ENCODE results near the genes SLAIN1 and RBM26.

DNA sequence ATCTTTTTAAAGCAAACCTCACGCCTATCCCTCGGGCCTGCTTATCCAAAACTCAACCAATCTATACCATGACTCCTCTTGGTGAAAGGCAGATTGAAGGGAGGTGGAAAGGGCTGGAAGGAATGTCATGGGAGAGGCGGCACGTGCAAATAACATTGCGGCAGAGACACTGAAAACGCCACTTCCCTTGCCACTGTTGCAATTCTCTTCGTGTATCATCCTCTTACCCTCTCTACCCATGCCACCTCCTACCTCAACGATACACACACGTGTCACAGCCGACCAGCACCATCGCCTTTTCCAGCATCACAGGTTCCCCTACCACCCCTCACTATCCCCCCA lies 1.0 kb downstream of the MYCBP2 start:
- RRBS: no CpG with 5 or more reads among the region's 11 CpGs

DNA sequence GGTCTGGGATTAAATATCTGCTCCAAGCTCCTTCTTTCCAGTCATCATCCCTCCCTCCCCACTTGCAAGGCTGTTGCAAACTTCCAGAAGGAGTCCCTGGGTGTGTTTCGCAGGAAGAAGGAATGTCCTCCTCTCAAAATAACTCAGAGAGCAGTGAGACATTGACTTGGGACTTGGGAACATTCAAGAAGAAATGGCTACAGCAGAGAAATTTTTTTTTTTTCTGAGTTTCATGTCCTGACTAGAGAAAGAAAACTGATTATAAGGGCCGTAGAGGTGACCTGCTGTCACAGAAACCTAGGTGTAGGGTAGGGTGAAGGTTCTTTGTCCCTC lies 63.6 kb upstream of the MYCBP2 start:
- RRBS: no CpG with 5 or more reads among the region's 2 CpGs

DNA sequence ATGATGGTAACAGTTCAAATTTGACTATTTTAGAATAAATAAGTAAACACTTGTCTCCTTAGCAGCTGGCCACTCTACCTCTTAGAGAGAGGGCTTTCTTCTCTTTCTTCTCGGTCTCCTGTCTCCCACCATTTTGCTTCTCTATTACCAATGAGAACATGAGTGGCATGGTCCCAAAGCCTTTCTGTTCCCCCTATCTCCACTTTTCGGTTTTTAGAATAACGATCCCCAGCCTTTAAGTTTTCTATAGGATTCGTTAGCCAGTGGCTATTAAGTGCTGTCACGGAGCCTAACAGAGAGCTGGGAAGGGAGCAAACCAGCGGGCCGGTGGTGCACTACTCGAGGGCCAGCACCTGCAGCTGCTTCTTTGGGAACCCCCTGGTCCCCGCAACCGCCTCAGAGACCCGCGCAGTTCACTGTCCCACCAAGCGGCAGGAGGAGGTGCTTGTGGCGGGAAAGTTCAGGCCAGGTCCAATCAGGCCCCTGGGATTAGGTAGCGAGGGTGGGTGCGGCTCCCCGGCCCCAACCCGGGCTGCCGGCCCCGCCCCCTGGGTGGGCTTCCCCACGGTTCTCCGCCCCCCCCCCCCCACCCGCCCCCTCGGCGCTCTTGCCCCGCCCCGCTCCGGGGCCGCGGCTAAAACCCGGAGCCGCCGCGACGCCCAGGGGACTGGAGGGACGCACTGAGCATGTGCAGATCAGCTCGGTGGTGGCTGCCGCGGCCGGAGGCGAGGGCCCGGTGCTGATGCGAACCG lies at the start of gene SLAIN1:
Gene SLAIN1, plus strand, starts transcription at position 663 of the 752 bp plus-strand sequence.
- RRBS: 2% methylated on average over 13 of the region's 44 CpGs

GRCh38 chr13:77697777-77698199 lies 301 bp downstream of the SLAIN1 start:
- RRBS: 2% methylated on average over 23 of the region's 58 CpGs

- RRBS: no CpG with 5 or more reads among the region's 1 CpG
Observed at GRCh38 chr13:77746279-77746725, 48.8 kb downstream of the SLAIN1 start.

- RRBS: no CpG with 5 or more reads among the region's 1 CpG
Observed at GRCh38 chr13:77860652-77861189, 57.9 kb downstream of the EDNRB start.

DNA sequence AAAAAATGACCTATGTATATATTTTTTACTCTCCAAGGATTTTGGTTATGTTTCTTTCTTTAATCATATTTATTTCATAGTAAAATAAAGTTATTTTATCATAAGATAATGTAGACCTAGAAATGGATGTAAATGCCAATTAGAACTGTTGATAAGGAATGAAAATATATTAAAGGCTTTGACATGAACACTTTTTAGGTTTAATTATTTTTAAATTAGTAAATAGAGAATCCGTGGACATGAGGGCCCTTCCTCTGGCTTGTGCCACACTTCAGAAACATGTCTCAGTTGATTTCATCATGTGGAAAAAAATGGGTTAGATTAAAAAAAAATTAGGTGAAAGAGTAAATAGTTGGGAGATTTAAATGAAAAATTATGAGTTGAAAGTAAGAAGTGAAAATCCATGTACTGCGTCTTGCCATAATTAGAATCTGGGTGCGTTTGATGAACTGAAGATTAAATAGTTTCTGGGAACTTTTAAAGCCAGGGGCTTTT lies 61.7 kb upstream of the EDNRB start:
- RRBS: no CpG with 5 or more reads among the region's 3 CpGs

DNA sequence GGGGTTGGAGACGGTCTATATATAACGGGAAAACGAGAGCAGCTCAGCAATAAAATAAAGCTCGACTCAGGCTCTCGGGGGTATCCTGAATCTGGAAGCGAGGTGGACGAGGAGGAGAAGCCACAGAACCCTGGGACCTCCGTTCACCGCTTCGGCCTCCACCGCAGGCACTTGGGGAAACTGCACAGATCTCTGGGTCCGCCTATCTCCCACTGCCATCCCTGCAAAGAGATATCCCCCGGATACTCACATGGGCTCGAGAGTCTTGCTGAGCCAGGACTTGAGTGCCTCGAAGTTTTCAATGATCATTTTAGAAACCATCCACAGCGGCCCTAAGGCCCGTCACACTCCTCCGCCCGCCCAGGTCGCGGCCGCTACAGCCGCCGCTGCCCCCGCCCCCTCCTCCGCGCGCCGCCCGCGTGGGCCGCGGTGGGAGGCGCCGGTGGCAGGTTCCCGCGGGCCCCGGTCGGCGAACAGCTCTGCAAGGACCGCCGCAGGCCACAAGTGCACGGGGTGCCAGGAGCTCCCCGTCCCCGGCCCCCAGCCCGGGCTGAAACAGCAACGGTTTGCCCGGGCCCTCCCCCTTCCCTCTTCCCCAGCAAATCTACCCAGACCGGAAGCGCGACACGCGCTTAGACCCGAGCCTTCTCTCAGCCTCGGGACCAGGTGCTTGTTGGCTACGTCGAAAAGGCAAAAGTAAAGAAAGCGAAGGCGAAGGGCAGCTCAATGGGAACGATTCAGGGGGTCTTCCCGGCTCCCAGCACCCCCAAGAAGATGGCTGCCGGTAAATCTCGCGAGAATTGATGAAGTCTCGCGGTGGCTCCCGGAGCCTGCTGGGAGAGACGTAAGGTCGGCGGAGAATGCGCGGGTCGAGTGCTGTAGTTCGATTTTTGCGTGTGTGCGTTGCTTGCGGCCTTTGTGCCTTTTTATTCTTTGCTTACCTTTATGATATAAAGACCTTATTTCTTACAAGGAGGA lies at the start of gene RBM26:
Gene RBM26, minus strand, starts transcription at position 802 of the 978 bp plus-strand sequence.
- RRBS: 1% methylated on average over 13 of the region's 77 CpGs

- RRBS: no CpG with 5 or more reads among the region's 4 CpGs
Observed at GRCh38 chr13:79483035-79483517, 2.1 kb downstream of the NDFIP2 start.

DNA sequence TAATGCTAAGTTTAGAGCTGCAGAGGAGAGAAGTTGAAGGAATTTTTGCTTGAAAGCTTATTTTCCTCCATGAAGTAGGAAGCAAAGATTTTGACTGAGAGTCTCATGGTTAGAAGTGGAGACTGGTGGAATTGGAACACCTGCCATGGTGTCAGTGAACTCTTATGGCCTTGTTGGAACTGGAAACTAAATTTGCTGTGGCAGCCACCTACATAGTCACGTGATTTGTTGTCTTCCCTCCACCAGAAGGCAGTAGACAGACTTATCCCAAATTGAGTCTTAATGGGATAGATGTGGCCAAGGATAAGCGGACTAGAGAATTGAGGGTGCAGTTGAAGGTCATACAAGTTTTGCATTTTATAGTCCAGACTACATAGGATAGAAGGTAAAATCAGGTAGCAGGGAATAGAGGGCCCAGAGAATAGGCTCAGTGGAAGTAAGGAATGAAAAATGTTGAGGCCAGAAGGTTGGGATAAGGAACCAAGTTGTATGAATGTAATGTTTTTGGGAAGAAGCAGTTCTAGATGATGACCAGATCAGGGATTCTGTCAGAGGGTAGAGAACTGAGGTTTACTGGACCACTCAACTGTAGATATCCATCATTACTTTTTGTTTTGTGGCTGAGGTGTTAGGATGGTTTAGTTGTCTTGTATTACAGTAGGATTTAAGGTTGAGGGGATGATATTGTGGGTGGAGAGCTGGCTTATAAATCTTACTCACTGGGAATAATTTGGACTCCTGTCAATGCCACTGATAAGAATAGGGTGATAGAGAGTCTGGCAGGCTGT lies 22.3 kb downstream of the NDFIP2 start:
- RRBS: no CpG with 5 or more reads among the region's 2 CpGs

GRCh38 chr13:79998459-79998820 lies 342.5 kb downstream of the SPRY2 start:
- RRBS: no CpG with 5 or more reads among the region's 2 CpGs

DNA sequence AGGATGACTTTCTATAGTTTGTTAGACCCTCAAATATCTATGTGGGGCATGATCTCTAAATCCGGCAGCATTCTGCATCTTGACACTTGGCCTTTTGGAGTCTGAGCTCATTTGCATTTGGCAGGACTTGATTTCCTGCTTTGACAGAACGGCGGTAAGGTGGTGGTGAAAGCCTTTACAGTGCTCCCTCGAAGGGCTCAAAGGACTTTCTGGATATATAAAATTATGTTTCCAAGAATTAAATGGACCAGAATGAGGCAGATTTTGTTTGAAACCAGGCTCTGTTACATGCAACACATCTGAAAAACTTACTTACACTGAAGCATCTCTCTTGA lies 207.3 kb downstream of the SPRY2 start:
- RRBS: no CpG with 5 or more reads among the region's 4 CpGs

DNA sequence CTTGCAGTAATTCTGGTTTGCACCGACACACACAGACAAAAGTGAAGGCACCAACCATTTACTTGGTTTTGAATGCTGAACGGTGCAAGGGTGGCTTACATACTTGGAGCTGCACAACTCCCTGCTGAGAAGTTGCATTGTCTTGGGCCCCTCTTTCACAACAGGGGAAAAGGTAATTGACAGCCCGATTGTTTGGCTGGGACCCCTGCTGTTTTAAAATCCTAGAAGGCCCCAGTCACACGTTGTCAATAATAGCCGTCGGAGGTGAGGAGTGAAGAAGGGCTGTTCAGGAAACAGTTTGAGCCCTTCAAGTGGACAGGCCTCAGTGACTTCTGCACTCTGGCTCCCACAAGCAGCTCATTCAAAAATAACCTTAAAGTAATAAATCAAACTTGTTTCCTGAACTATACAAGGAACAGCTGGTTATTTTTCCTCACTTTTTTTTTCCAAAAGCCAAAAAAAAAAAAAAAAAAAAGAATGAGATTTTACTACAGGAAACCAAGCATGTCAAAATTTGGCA lies 18.9 kb upstream of the SPRY2 start:
- RRBS: no CpG with 5 or more reads among the region's 6 CpGs

DNA sequence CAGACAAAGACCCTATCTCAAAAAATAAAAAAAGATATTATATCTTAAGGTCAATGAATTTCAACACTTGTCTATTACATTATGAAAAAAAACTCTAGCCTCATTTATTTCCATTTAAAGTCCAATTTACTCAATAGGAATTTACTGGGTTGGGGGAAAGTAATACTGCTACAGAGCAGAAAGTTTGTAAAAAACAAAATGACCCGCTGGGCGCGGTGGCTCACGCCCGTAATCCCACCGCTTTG lies 745.8 kb downstream of the SLITRK1 start:
- RRBS: no CpG with 5 or more reads among the region's 6 CpGs

DNA sequence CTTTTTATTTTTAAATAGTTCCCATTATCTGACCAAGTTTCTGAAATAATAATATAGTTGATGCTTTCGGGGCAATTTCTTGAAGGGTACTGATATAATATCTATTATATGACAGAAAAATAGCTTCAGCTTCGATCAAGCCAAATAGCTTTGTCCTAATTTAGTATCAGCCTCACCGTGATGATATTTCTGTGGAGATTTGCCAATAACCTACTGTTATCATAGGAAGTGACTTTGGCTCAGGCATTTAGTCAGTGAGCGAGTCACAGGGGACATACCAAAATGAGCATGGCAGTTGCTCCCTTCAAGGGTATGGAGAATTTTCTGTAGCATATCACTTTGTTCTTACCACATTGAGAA lies 767.5 kb upstream of the SLITRK1 start:
- RRBS: no CpG with 5 or more reads among the region's 4 CpGs

DNA sequence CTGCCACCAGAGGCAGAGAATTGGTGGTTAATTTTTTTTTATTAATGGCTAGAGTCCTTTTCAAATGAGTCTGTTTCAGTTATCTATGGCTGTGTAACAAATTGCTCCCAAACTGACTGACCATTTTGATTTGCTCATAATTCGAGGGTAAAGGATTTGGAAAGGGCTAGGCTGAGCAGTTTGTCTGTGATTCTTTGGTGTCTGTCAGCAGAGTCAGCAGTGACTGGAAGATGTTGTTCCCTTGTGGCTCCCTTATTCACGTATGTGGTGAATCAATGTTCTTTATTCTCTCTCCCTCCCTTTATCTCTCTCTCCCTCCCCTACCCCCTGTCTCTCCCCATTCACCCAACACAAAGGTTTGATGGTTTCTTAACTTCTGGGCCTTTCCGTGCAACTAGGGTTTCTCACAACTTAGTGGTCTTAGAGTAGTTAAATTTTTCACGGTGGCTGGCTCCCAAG lies 772.4 kb upstream of the SLITRK1 start:
- RRBS: no CpG with 5 or more reads among the region's 4 CpGs

DNA sequence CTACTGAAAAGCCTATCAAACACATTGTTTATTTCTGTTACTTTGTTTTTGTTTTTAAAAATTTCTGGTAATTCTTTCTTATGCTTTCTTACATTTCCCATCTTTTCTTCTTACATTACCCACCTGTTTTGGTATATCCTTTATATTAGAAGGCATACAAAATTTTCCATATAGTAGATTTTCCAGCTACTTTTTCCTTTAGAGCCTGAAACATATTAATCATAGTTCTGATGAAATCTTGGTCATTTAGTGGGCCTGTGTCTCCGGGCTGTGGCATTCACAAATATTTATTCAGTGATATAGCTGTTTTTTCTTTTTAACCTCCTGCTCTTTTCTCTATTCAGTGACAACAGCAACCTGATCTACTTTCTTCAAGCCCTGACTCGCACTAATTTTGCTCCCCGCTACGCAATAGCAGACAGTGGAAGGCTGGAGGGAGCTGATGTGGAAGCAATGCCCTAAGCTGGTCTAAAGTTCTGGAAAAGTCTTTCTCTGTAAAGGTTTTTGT lies 289.8 kb downstream of the SLITRK6 start:
- RRBS: no CpG with 5 or more reads among the region's 4 CpGs

GRCh38 chr13:88436941-88437229 lies 765.7 kb downstream of the SLITRK5 start:
- RRBS: no CpG with 5 or more reads among the region's 1 CpG

GRCh38 chr13:91154451-91155041 lies 243.9 kb upstream of the GPC5 start:
- RRBS: no CpG with 5 or more reads among the region's 5 CpGs

DNA sequence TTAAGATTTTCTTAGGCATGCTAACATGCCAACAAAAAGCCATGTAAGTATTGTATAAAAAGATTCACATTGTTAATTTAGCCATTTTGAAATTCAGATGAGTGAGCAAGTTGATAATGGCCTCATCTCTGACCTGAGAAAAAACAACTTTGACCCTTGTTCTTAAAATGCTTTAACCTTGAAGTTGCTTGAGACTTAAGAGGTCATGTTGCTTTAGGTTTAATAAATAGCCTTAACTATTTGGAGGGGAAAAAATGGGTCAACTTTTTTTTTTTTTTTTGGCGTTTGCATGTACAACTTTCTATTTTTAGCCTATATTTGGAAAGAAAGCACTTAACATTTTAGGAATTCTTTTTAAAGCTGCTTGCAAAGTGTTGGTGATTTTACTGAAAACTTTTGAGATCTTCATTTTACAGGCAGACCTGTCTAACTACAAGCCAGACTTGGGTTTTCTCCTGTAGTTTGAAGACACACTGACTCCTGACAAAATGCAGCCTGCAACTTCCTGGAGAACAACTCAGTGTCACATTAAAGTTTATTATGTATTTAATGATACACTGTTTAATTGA lies 44.8 kb upstream of the GPC5 start:
- RRBS: no CpG with 5 or more reads among the region's 1 CpG